ENCODE measurements around a stretch of chr2.

DNA sequence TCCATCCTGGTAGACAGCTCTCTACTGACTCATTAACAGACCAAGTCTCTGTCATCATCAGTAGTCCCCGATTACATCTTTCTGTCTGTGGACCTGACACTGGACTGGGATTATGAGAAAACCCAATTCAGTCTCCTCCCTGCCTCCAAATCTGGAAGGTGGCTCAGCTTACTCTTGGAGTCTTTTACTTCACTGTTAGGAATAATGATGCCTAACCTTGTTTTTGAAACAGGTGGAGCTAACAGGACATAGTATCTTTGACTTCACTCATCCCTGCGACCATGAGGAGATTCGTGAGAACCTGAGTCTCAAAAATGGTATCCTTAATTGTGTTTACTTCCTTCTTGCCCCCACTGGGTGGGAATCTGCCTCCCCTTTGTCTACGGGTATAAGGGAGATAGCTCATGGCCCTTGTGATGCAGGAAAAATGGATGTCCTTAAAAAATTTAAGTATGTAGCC, 59.3 kb downstream of the EPAS1 start:
- RAMPAGE, long total RNA, result no peak
- RRBS, 2 experiments, result no CpG with 5 or more reads among the region's 4 CpGs
CAGE:
- cytosol, long polyA minus RNA, result no peak
- cytosol, long polyA plus RNA, result no peak
- long polyA plus RNA, result no peak
- nucleolus, long total RNA, result no peak
- nucleus, long polyA plus RNA, result no peak
- nucleus, long total RNA, result no peak

DNA sequence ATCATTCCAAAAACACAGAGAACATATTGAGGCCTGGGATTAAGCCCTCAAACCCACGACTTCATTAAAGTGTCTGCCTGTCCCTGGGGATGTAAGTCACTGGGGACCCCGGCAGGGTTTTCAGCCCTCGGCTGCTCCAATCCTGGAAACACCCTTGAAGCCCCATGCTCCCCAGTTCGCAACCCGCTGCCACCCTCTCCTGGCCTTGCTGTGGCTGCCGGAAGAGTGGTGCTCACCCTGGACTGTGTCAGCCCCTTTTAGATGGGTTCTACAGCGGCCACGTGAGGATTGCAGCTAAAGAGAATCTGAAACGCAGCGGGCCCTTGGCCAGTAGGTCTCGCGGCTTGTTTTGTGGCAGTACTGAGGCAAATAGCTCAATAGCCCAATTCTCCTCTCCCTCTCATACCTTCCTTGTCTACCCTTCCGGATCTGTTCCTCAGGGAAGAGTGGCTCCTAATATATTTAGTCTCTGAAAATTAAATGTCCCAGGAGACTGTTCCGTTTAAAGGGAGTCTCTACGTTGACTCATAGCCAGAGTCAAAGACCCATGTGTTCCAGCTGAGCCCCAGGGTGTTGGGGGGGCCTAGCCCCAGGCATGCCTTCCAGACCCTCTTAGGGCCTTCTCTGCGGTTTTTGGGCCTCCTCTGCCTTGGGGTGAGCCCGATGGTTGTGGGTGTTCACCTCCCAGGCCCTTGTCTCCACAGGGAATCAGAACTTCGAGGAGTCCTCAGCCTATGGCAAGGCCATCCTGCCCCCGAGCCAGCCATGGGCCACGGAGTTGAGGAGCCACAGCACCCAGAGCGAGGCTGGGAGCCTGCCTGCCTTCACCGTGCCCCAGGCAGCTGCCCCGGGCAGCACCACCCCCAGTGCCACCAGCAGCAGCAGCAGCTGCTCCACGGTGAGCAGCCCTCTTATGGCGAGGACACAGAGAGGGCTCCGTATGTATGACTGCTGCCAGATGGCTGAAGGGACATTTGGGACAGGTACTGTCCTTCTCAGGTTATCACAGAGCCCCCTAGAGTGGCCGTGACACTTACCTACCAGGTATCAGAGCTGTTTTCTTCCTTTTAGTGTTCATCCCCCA, 80.3 kb downstream of the EPAS1 start:
- RAMPAGE, long total RNA, result no peak
- RRBS, 2 experiments, result 68% methylated on average over 4 of the region's 27 CpGs; no CpG with 5 or more reads in 1 of the 2 experiments
CAGE:
- cytosol, long polyA minus RNA, result no peak
- cytosol, long polyA plus RNA, result no peak
- long polyA plus RNA, result no peak
- nucleolus, long total RNA, result no peak
- nucleus, long polyA plus RNA, result no peak
- nucleus, long total RNA, result no peak

GRCh38 chr2:46428635-46429499, 113.4 kb upstream of the RHOQ start:
- RAMPAGE, long total RNA, result no peak
- RRBS, 2 experiments, result 71% methylated on average over 2 of the region's 30 CpGs; no CpG with 5 or more reads in 1 of the 2 experiments
CAGE:
- cytosol, long polyA minus RNA, result no peak
- cytosol, long polyA plus RNA, result no peak
- long polyA plus RNA, result no peak
- nucleolus, long total RNA, result no peak
- nucleus, long polyA plus RNA, result no peak
- nucleus, long total RNA, result no peak

GRCh38 chr2:46545215-46545810, 2.9 kb upstream of the ATP6V1E2 start:
- RAMPAGE, long total RNA, result no peak
- RRBS, 2 experiments, result no CpG with 5 or more reads among the region's 5 CpGs
CAGE:
- cytosol, long polyA minus RNA, result no peak
- cytosol, long polyA plus RNA, result no peak
- long polyA plus RNA, result no peak
- nucleolus, long total RNA, result no peak
- nucleus, long polyA plus RNA, result no peak
- nucleus, long total RNA, result no peak

GRCh38 chr2:46717058-46717634, 18.1 kb downstream of the SOCS5 start:
- RAMPAGE, long total RNA, result no peak
- RRBS, 2 experiments, result no CpG with 5 or more reads among the region's 8 CpGs
CAGE:
- cytosol, long polyA minus RNA, result no peak
- cytosol, long polyA plus RNA, result no peak
- long polyA plus RNA, result no peak
- nucleolus, long total RNA, result no peak
- nucleus, long polyA plus RNA, result no peak
- nucleus, long total RNA, result no peak

DNA sequence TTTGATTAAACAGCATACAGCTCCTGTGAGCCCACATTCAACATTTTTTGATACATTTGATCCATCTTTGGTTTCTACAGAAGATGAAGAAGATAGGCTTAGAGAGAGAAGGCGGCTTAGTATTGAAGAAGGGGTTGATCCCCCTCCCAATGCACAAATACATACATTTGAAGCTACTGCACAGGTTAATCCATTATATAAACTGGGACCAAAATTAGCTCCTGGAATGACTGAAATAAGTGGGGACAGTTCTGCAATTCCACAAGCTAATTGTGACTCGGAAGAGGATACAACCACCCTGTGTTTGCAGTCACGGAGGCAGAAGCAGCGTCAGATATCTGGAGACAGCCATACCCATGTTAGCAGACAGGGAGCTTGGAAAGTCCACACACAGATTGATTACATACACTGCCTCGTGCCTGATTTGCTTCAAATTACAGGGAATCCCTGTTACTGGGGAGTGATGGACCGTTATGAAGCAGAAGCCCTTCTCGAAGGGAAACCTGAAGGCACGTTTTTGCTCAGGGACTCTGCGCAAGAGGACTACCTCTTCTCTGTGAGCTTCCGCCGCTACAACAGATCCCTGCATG, 60.2 kb downstream of the SOCS5 start:
- RAMPAGE, long total RNA, result no peak
- RRBS, 2 experiments, result no CpG with 5 or more reads among the region's 11 CpGs
CAGE:
- cytosol, long polyA minus RNA, result no peak
- cytosol, long polyA plus RNA, result no peak
- long polyA plus RNA, result no peak
- nucleolus, long total RNA, result no peak
- nucleus, long polyA plus RNA, result no peak
- nucleus, long total RNA, result no peak

- RAMPAGE, long total RNA, result no peak
- RRBS, 2 experiments, result no CpG with 5 or more reads among the region's 7 CpGs
CAGE:
- cytosol, long polyA minus RNA, result no peak
- cytosol, long polyA plus RNA, result no peak
- long polyA plus RNA, result no peak
- nucleolus, long total RNA, result no peak
- nucleus, long polyA plus RNA, result no peak
- nucleus, long total RNA, result no peak
Observed at GRCh38 chr2:46793596-46794101, 94.6 kb downstream of the SOCS5 start.

DNA sequence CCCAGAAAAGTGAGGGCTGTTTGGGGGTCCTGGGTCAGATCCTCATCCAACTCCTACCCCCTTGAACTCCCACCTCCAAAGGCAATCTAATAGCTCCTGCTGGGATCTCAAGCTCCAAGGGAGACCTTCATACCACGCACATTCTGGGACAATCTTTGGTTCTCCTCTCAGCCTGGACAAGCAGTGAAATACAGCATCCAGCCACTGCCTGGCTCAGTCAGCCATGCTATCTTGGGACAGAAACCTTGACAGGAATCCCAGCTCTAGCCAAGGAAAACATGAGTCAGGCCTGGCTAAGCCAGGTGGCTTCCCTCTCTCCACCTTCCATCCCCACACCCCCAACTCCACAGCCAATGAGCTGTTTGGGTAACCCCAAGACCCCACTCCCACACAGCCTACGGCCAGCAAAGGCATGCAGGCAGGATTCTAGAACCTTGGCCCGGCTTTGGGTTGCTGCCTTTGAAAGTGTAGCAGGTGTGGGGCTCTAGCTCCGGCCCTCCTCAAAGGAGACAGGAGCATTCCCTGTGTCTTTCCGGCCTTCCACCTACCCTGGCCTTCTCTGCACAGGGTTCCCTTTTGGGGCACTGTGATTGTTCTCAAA, 64.9 kb downstream of the MCFD2 start:
- RAMPAGE, long total RNA, result no peak
- RRBS, 2 experiments, result no CpG with 5 or more reads among the region's 5 CpGs
CAGE:
- cytosol, long polyA minus RNA, result no peak
- cytosol, long polyA plus RNA, result no peak
- long polyA plus RNA, result no peak
- nucleolus, long total RNA, result no peak
- nucleus, long polyA plus RNA, result no peak
- nucleus, long total RNA, result no peak

- RAMPAGE, long total RNA, result no peak
- RRBS, 2 experiments, result no CpG with 5 or more reads among the region's 13 CpGs
CAGE:
- cytosol, long polyA minus RNA, result no peak
- cytosol, long polyA plus RNA, result no peak
- long polyA plus RNA, result no peak
- nucleolus, long total RNA, result no peak
- nucleus, long polyA plus RNA, result no peak
- nucleus, long total RNA, result no peak
Observed at GRCh38 chr2:46898973-46899362, 16.6 kb downstream of the MCFD2 start.

- RAMPAGE, long total RNA, result no peak
- RRBS, 2 experiments, result no CpG with 5 or more reads among the region's 2 CpGs
CAGE:
- cytosol, long polyA minus RNA, result start-site peak on the minus strand at chr2:46943980-46943991, 83 reads
- cytosol, long polyA plus RNA, result no peak
- long polyA plus RNA, result no peak
- nucleolus, long total RNA, result no peak
- nucleus, long polyA plus RNA, result no peak
- nucleus, long total RNA, result no peak
Observed at GRCh38 chr2:46943761-46944206, 2.8 kb downstream of the TTC7A start.

DNA sequence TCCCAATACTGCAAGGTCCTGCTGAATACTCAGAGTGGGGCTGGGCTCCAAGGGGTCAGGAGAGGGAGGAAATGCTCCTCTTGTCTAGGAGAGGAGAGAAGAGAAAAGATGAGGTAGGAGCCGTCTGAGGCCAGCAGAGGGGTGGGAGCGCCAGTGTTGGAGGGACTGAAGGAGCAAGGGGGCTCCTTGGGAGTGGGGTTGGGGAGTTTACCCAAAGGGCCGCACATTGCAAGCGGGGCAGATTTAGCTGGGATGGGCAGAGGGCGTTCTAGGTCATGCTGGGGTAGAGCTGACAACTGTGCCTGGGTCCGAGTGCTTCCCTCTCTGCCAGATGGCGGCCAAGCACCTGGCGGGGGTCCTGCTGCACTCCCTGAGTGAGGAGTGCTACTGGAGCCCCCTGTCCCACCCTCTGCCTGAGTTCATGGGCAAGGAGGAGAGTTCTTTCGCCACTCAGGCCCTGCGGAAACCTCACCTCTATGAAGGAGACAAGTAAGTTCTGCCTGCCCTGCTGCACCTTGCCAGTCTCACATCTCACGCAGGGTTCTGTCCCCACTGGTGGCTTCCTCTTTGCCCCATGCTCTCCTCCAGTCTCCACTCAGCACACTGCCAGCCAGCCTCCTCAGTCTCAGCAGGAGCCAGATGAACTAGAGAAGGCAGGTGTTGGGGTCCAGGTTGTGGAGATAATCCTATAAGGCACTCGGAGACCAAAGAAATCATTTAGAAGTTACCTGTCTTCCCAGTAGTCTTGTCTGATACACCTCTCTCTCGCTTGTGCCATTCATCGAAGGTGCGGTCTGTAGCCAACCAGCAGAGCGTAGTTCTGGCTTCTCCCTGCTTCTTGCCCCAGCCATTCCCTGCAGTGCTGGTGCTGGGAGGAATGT, 53.2 kb downstream of the TTC7A start:
- RAMPAGE, long total RNA, result no peak
- RRBS, 2 experiments, result no CpG with 5 or more reads among the region's 16 CpGs
CAGE:
- cytosol, long polyA minus RNA, result no peak
- cytosol, long polyA plus RNA, result no peak
- long polyA plus RNA, result no peak
- nucleolus, long total RNA, result no peak
- nucleus, long polyA plus RNA, result no peak
- nucleus, long total RNA, result no peak

DNA sequence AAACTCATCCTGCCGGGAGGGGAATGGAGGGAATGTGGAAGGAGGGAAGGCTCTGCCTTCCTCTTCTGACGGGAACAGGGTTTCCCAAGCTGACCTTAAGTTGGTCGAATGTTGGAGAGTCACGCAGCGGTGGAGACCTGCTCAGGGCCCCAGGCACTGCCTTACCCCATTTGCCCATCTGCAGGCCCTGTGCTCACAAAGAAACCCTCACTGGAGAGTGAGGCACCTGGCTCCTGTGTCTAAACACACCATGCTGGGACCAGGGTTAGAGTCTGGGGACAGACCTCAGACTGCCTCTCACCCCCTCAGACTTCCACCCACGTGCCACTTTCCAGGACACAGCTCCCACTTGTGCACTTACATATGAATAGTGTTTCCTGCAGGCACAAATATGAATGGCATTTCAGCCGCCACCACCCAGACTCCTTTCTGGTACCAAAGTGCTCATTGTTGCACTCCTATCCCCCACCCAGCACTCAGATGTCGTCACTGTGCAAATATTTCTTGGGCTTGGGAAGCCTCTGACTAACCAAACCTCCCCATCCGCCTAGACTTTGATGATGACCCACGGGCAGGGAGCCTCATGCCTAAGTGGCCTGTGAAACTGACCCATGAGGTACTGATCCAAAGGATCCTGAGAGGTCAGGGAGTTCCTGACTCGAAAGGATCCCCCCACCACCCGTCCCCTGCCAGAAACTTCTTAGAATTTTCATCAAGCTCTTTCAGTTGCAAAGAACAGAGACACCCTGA, 78.4 kb downstream of the STPG4 start:
- RAMPAGE, long total RNA, result no peak
- RRBS, 2 experiments, result no CpG with 5 or more reads among the region's 12 CpGs
CAGE:
- cytosol, long polyA minus RNA, result no peak
- cytosol, long polyA plus RNA, result no peak
- long polyA plus RNA, result no peak
- nucleolus, long total RNA, result no peak
- nucleus, long polyA plus RNA, result no peak
- nucleus, long total RNA, result no peak

DNA sequence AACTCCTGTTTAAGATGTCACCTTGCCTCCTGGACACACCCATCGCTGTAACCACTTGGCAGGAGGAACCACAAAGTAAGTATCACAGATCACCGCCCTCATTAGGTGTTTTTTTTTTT, 1.5 kb downstream of the CALM2 start:
- RAMPAGE, long total RNA, result no peak
- RRBS, 2 experiments, result no CpG with 5 or more reads among the region's 2 CpGs
CAGE:
- cytosol, long polyA minus RNA, result no peak
- cytosol, long polyA plus RNA, result no peak
- long polyA plus RNA, result no peak
- nucleolus, long total RNA, result no peak
- nucleus, long polyA plus RNA, result no peak
- nucleus, long total RNA, result no peak

DNA sequence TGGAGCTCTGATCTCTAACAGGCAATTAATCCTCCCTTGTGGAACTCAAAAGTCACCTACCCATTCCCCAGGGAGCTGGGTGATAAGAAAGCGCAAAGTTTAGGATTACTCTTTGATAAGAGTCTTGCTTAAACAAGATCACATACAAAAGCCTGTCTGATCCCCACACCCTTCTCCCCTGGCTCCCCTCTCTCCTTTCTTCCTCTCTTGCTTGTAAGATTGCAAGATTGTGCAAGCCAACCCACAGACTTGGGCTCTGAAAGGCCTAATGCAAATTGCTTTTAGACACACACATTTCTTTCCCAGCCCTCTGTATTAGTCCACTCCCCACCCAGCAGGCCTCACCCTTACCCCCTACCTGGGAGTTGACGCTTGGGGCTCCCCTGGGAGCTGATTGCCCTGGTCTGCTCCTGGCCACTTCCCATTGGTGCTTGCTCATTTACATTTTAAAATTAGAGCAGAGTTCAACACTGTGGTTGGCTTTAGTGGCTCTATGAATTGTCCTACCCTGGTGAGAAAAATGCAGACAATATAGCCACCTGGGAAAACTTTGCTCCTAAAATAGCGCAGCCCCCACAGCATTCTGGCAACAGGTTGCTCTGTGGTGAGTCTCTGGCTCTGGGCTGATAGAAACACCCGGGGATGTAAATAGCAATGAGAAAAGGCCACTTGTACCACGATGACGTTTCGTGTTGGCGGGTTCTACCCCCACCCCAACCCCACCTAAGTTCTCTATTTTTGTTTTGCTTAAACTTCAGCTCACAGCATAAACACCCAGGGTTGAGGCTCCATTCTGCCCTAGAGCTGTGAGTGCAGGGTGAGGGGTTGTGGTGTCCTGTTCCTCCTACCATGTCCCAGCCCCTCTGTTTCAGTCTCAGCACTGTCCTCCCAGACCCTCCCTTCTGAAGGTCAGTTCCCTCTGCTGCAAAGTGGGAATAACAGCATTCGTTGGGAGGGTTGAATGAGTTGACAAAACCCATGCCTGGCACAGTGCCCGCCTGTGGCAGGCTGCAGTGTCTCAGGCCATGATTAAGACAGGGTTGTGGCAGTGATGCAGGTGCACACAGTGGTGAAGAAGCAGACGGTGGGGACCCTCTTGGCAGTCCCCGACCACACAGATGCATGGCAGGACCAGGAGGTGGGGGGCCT, 58.7 kb upstream of the EPCAM start:
- RAMPAGE, long total RNA, result no peak
- RRBS, 2 experiments, result no CpG with 5 or more reads among the region's 12 CpGs
CAGE:
- cytosol, long polyA minus RNA, result start-site peak on the minus strand centred at position 393 of the sequence, 7 bp wide, 15 reads
- cytosol, long polyA plus RNA, result no peak
- long polyA plus RNA, result start-site peak on the minus strand centred at position 222 of the sequence, 19 bp wide, 10 and 9 reads in 2 replicates
- nucleolus, long total RNA, result no peak
- nucleus, long polyA plus RNA, result start-site peak on the minus strand centred at position 219 of the sequence, 40 bp wide, 11 and 23 reads in 2 replicates
- nucleus, long total RNA, result no peak

- RAMPAGE, long total RNA, result no peak
- RRBS, 2 experiments, result no CpG with 5 or more reads among the region's 12 CpGs
CAGE:
- cytosol, long polyA minus RNA, result no peak
- cytosol, long polyA plus RNA, result no peak
- long polyA plus RNA, result no peak
- nucleolus, long total RNA, result no peak
- nucleus, long polyA plus RNA, result no peak
- nucleus, long total RNA, result no peak
Observed at GRCh38 chr2:47334150-47334805, 34.8 kb upstream of the EPCAM start.

DNA sequence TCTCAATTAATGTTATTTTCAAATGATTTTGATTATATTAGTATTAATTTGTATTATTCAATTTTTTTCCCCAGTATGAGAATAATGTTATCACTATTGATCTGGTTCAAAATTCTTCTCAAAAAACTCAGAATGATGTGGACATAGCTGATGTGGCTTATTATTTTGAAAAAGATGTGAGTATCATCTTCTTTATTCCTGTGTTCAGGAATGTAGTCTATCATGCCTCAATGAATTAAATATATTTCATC, 9.7 kb downstream of the EPCAM start:
- RAMPAGE, long total RNA, result no peak
CAGE:
- cytosol, long polyA minus RNA, result no peak
- cytosol, long polyA plus RNA, result no peak
- long polyA plus RNA, result no peak
- nucleolus, long total RNA, result no peak
- nucleus, long polyA plus RNA, result no peak
- nucleus, long total RNA, result no peak

DNA sequence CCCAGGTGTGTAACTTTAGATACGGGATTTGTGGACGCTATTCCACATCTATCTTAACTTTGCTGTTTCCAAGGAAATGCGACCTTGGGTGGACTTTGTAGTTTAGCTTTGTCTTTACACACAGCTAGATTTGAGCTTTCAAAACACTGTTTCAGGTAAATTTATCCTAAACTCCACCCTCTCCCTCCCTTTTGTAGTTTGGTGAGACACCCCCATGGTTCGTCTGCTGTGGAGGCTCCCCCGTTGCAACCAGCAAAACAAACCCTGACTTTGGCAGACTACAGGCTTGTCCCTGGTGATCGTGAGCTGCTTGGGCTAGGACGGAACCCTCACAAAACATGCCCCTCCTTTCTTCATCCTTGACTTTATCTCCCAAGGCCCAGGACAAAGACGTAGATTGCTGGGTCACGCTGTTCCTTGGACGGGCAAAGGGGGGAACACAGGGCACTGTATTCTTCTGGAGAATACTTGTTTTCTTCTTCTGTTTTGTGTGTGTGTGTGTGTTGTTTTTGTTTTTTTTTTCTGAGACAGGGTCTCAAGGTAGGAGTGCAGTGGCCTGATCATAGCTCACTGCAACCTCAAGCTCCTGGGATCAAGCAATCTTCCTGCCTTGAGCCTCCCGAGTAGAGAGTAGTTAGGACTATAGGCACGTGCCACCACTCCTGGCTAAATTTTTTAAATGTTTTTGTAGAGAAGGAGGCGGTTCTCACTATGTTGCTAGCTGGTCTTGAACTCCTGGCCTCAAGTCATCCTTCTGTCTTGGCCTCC, 5.3 kb upstream of the MSH6 start:
- RAMPAGE, long total RNA, result no peak
- RRBS, 2 experiments, result no CpG with 5 or more reads among the region's 13 CpGs
CAGE:
- cytosol, long polyA minus RNA, result no peak
- cytosol, long polyA plus RNA, result no peak
- long polyA plus RNA, result no peak
- nucleolus, long total RNA, result no peak
- nucleus, long polyA plus RNA, result no peak
- nucleus, long total RNA, result no peak

DNA sequence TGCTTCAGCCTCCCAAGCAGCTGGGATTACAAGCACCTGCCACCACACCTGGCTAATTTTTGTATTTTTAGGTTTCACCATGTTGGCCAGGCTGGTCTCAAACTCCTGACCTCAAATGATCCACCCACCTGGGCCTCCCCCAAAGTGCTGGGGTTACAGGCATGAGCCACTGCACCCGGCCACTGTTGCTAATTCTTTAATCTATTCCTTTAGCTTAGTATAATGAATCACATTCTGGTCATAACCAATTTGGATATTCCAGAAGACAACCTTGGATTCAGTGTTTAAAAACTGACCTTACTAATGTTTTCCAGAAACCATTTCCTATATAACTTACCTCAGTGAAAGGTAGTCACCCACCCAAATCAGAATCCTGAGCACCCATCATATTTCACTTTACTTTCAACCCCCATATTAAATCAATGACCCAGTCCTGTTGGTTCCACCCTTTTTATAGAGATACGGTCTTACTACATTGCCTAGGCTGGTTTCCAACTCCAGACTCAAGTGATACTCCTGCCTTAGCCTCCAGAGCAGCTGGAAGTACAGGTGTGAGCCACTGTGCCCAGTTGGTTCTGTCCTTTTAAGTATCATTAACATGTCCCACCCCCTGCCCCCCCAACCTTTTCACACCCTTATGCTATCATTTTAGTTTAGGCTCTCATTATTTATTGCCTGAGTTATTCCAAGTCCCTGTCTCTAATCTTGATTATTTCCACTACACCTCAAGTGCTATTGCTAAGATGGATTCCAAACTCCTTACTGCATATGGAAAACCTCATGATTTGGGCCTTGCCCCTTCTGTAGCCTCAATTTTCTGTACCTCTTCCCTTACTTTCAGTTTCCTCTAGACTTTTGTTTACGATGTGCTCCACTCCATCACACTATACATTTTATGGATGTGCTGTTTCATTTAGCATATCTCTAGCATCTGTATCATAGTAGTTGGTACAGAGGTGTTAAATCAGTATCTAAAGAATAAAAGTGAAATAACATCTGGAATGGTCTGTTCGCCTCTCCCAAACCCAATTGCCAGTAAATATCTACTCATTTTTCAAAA, 28.7 kb downstream of the MSH6 start:
- RAMPAGE, long total RNA, result no peak
- RRBS, 2 experiments, result no CpG with 5 or more reads among the region's 4 CpGs
CAGE:
- cytosol, long polyA minus RNA, result no peak
- cytosol, long polyA plus RNA, result no peak
- long polyA plus RNA, result no peak
- nucleolus, long total RNA, result no peak
- nucleus, long polyA plus RNA, result no peak
- nucleus, long total RNA, result no peak

DNA sequence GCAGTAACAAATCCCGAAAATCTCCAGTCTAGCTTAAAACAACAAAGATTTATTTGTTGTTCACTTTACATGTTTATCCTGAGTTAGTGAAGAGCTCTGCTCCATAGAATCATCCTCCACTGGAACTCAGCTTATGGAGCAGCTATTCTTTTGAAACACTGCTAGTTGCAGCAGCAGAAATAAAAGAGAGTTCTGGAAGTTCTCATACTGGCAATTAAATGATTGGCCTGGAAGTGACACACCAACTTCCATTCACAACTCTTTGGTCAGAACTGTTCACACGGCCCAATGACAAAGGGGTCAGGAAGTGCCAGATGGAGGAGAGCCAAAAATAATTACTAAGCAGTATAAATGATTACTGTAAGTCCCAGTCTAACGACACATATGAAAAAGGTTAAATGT, 39.1 kb downstream of the FBXO11 start:
- RAMPAGE, long total RNA, result no peak
- RRBS, 2 experiments, result no CpG with 5 or more reads among the region's 3 CpGs
CAGE:
- cytosol, long polyA minus RNA, result no peak
- cytosol, long polyA plus RNA, result no peak
- long polyA plus RNA, result no peak
- nucleolus, long total RNA, result no peak
- nucleus, long polyA plus RNA, result no peak
- nucleus, long total RNA, result no peak

GRCh38 chr2:47888367-47889061, 17.8 kb downstream of the FBXO11 start:
- RAMPAGE, long total RNA, result no peak
- RRBS, 2 experiments, result no CpG with 5 or more reads among the region's 1 CpG
CAGE:
- cytosol, long polyA minus RNA, result no peak
- cytosol, long polyA plus RNA, result no peak
- long polyA plus RNA, result no peak
- nucleolus, long total RNA, result no peak
- nucleus, long polyA plus RNA, result no peak
- nucleus, long total RNA, result no peak

Measured in GM12878 (cell line).